A375 (cell line): ENCODE measurements around a stretch of chr18.

- RAMPAGE, long total RNA, result no peak
Measured at GRCh38 chr18:50425118-50425761, 50.4 kb downstream of the SKA1 start.

DNA sequence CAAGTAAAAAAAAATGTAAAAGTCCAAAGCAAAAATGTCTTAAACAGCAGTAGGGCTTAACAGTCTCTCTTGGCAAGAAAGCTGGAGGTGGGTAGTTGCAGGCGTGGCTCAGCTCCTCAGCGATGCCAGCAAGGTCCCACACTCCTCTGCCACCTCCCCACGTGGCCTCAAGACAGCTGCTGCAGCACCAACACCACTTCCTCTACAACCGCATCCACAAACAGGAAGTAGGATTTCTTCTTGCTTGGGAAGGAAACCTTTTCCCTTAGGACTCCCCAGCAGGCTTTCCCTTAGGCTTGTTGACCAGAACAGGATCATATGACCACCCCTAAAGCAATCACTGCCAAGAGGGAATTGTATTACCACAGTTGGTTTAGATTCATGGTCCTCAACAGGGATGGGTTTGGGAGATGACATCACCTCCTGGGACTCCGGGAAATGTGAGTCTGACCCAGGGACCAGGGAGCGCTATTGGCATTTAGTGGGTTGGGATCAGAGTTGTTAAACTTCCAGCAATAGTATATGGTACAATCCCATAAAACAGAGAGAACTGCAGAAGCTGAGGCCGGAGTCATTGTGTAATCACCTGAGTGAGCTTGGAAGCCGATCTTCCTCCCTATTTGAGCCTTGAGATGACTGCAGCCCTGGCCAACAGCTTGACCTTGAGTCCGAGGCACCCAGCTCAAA, 97.2 kb downstream of the MAPK4 start:
- RAMPAGE, long total RNA, result no peak

DNA sequence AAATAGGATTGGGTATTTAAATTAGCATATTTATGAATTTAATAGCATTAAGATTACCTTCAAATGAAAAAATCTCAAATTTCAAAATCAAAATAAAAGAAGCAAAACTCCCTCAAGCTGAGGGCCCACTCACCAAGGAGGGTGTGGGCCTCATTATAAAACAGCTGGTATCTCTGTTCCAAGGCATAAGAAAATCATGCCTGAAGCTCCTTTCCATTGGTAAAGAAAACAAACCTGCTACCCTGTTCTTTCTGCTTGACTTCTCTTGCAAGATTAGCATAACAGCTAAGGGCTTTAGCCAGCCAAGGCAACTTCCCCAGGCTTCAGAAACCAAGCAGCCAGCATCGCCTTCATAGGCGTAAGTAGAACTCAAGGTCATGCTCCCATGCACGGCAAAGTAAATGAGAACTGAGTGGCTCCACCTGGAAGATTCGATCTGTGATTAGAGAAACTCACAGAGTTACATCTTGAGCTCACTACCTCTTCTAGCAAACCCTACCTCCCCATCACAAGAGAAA, 3.1 kb downstream of the MRO start:
- RAMPAGE, long total RNA, result no peak

DNA sequence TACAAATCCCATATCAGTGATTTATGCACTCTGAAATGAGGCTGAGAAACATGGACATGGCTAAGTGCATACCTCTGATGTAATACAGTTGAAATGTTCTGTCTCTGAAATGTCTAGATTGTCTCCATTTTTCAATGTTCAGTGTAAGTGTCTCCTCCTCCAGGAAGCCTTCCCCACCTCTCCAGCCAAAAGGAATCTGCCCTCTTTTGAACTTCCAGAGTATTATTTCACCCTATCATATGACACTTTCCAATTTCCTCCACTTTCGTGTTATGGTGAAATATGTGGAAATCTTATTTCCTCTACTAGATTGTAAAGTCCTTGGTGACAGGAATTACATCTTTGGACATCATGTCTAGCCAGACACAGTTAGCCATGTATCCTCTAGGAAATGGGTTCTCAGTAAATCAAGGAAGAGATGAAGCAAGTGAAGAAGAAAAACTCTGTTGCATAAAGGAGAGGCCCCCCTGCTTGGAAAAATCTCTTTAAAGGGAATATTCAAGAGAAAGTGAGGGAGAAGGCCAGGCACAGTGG, 29.4 kb upstream of the ME2 start:
- RAMPAGE, long total RNA, result no peak

GRCh38 chr18:51083078-51083777, 53.2 kb downstream of the SMAD4 start:
- RAMPAGE, long total RNA, result no peak

DNA sequence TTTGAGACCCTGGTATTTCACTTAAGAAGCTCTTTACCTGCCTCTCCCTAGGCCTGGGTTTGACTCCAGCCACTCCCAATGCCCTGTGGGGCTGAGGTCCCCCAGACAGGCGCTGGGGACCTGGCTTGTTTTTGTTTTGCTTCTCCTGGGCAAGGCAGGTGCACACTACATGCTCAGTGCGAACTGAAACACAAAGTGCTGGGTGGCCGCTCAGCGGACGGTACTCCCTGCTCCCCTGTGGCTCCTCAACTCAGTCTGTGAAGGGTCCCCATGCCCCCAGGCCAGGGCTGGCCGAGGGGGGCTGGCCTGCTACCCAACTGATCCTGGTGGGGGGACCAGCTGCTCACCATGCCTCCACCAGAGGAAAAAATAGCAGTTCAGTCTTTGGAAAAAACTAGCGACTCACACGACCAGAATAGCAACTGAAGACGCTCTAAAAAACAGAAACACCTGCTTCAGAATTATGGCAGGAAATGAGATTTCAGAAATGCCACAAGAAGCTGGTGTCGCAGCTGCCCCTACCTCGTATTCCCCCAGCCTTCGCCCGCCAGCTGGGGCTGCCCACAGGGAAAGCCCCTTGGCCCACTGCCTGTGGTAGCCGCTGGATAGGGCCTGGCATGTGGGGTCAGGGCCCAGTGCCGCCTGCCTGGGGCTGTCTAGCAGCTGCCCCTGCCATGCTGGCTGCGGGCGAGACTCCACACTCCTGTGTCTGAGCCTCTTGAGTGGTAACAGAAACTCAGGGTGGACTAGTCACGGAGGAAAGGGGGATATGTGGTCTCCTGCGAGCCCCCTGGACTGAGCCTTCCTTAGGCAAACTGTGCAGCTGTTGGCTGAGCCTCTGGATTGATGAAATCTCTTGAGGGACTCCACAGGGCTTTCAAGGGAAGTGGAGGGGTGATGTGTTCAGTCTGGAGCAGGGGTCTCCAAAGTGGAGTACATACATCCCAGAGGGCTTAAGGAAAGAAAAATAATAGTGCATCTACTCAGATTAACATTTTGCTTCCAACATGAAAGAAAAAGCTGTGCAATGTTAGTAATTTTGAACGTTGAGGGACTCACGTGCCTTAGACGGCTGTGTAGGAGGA, 43.6 kb downstream of the MEX3C start:
- RAMPAGE, long total RNA, result no peak

DNA sequence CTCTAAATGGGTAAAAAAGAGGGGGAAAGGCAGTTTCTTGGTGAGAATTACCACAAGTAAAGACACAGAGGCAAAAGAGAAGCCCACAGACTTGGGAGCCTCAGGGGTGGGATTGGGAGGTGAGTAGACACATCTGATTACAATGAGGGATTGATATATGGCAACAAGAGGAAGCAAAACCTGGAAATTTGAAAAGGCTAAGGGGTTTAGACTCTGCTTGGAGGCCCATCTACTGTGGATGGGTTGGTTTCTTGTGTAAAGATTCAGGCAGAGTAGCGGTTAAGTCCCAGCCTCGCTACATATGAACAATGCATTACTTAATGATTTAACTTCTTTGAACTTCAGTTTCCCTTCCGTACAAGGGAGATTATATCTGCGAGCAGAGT, 13.9 kb upstream of the MEX3C start:
- RAMPAGE, long total RNA, result no peak

DNA sequence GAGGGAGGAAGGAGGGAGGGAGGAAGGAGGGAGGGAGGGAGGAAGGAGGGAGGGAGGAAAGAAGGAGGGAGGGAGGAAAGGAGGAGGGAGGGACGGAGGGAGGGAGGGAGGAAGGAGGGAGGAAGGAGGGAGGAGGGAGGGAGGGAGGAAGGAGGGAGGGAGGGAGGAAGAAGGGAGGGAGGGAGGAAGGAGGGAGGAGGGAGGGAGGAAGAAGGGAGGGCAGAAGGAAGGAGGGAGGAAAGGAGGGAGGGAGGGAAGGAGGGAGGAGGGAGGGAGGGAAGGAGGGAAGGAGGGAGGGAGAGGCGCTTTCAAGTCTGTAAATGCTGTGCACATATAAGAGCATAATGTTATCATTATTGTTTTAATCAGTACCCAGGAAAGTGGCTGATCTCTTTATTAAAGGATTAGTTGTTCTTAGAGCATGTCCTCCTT, 363.2 kb downstream of the MBD2 start:
- RAMPAGE, long total RNA, result no peak

DNA sequence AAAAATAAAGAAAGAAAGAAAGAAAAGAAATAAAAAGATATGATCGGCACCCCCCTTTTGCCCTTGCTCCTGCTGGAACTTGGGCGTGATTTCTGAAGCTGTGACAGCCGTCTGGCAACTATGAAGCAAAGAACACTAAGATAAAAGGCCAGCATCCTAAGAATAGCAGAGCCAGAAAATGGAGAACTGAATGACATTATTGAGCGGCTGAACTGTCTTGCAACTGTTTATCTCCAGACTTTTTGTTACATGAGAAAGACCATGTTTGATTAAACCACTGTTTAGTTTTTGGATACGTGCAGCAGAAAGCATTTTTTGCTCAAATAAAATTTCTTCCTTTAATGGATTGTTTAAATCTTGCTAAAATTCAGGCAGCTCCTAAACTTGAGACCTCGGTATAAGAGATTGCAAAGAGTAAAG, 8.1 kb upstream of the MBD2 start:
- RAMPAGE, long total RNA, result no peak

DNA sequence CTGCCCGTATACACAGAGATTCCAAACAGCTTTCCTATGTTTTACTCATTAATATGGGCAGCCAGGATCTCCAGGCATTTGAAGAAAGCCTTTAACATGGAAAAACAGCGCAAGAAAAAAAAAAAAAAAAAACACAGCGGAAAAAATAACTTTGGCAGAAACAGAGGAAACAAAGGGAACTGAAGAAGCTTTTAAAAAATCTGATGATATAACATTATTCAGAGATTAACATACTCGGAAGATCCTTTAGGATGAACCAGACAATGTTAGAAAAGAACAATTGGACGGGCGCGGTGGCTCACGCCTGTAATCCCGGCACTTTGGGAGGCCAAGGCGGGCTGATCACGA, 11.9 kb upstream of the MBD2 start:
- RAMPAGE, long total RNA, result no peak

- RAMPAGE, long total RNA, result no peak
Measured at GRCh38 chr18:54776238-54776745, 52.0 kb upstream of the RAB27B start.

DNA sequence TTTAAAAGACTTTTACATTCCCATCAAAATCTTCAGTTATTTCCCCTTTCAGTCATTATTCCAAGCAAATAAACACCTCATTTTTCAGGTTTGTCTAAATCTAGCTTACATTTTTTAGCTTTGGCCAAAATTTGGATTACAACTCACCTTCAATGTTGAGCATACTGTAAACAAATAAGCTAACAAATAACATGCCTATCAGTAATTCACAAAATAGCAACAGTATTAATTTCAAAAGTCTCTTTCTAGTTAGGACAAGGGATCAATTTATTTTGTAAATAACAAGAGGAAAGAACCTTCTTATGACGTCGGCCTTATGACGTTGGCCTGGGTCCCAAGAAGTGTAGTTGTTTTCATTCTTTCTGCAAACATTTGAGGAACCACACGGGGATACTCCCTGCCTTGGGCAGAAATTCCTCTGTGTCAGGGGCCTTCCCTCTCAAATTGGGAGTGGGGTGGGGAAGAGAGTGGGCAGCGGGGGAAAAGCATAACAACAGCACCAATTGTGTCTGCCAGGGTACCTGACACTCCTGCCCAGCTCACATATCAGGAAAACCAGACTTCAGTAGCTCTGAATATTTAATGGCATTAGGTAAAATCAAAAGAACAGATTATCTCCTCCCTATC, 1.3 kb downstream of the CCDC68 start:
- RAMPAGE, long total RNA, result no peak

- RAMPAGE, long total RNA, result no peak
Measured at GRCh38 chr18:54958490-54959076, 678 bp downstream of the CCDC68 start.

GRCh38 chr18:55187567-55188044, 228.3 kb upstream of the CCDC68 start:
- RAMPAGE, long total RNA, result no peak

DNA sequence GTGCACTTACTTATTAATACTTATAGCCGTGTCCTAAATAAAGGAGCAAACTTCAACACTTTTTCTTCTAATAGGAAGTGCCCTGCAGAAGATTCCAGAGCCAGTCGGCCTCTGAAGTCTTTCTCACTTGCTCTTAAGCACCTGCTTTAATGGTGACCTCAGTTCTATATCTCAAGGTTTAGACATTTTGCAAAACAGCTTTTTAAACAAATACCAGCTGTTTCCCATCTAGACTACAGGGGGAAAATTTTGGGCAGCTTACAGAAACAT, 285.2 kb upstream of the CCDC68 start:
- RAMPAGE, long total RNA, result no peak

- RAMPAGE, long total RNA, result no peak
Measured at GRCh38 chr18:55585651-55586306, 2.2 kb downstream of the TCF4 start.

- RAMPAGE, long total RNA, result no peak
Measured at GRCh38 chr18:55732360-55732880, 144.4 kb upstream of the TCF4 start.

GRCh38 chr18:55779559-55780063, 191.6 kb upstream of the TCF4 start:
- RAMPAGE, long total RNA, result no peak

- RAMPAGE, long total RNA, result no peak
Measured at GRCh38 chr18:55781284-55781915, 193.4 kb upstream of the TCF4 start.

DNA sequence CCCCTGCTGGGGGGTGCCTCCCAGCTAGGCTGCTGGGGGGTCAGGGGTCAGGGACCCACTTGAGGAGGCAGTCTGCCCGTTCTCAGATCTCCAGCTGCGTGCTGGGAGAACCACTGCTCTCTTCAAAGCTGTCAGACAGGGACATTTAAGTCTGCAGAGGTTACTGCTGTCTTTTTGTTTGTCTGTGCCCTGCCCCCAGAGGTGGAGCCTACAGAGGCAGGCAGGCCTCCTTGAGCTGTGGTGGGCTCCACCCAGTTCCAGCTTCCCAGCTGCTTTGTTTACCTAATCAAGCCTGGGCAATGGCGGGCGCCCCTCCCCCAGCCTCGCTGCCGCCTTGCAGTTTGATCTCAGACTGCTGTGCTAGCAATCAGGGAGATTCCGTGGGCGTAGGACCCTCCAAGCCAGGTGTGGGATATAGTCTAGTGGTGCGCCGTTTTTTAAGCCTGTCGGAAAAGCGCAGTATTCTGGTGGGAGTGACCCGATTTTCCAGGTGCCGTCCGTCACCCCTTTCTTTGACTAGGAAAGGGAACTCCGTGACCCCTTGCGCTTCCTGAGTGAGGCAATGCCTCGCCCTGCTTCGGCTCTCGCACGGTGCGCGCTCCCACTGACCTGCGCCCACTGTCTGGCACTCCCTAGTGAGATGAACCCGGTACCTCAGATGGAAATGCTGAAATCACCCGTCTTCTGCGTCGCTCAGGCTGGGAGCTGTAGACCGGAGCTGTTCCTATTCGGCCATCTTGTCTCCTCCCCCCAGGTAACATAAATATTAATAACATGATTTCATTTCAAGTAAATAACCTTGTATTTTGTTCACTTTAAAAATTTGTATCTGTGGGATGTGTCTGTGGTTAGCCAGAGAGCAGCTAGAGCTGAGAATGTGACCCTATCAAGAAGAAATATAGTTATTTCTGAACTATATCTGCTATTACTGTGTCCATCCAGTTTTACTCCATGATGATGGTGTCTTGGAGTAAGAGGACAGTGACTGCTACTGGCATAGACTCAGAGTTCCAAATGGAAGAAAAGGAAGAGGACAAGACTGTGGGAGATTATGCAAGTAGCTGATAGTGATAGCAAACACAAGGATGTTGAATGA, 305.0 kb upstream of the TCF4 start:
- RAMPAGE, long total RNA, result no peak